Frontal cortex (tissue), 2 donors: ENCODE results near the genes CABYR, HRH4, TAF4B and CDH2.

GRCh38 chr18:23847062-23847584 is 157.9 kb downstream of the LAMA3 start:
- RAMPAGE, long total RNA = no peak

DNA sequence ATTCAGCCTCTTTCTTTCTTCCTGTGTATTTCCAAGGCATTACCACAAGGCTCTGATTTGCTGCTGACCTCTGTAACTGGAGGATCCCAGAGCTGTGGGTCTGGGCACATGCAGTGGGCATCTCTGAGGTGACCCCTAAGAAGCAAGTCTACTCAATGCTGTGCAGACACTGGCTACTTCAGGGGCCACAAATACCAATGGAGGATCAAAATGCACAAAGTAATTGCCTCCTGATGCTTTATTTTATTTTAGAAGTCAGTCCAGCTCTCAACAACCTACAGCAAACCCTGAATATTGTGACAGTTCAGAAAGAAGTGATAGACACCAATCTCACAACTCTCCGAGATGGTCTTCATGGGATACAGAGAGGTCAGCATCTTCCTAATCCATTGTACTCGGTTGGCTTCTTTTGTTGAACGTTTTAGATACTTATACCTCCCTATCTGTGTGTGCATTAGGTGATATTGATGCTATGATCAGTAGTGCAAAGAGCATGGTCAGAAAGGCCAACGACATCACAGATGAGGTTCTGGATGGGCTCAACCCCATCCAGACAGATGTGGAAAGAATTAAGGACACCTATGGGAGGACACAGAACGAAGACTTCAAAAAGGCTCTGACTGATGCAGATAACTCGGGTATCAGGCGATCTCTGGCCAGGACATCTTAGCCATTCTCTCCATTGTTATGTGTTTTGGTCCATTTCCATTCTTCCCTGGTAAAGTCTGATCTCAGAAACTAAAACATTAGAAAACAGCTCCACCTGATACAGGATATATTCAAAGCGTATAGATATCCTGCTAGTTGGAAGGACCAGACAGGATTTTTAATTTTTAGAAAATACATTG is 107.0 kb upstream of the TTC39C start:
- RAMPAGE, long total RNA = no peak

DNA sequence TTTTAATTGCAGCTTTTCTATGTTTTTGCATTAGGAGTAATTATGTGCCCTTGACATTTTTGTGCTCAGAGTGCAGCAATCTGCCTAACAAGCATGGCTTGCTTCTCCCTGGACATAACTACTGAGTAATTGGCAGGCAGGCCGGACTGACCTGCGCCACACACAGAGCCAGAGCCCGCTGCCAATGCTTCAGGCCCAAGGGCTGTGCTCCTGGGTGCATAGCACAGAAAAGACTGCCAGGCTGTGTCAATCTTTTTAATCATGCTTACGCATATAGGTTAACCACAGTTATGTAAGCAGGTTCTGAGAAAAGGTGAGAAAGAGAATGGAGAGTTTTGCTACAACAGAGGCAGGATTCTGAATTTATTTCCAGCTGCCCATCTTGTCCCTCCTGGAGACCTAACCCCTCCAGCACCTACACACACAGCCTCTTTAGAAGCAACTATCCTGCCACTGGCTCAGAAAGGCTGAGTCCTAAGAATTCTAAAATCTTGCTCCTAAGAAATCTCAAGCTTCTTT is 22.0 kb upstream of the TTC39C start:
- RAMPAGE, long total RNA = no peak

DNA sequence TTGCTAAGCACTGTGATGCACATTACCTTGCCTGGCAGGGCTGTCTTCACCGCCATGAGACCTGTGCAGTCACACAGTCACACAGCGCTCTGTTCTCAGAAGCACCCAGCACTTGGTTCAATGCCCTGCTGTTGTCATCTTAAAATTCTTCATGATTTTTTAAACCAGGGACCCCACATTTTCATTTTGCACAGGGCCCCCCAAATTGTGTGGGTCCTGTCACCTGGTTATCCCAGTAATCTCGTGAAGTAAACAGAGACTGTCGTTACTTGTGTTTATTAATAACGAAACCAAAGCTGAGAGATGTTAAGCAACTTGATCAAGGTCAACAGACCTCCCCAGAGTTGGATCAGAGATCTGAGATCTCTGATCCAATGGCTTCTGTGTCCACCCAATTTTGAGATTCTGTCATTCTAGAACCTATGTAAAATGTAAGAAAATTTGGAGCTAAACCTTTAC is 13.9 kb upstream of the TTC39C start:
- RAMPAGE, long total RNA = no peak

GRCh38 chr18:24019688-24020473 is 5.3 kb downstream of the TTC39C start:
- RAMPAGE, long total RNA = no peak

DNA sequence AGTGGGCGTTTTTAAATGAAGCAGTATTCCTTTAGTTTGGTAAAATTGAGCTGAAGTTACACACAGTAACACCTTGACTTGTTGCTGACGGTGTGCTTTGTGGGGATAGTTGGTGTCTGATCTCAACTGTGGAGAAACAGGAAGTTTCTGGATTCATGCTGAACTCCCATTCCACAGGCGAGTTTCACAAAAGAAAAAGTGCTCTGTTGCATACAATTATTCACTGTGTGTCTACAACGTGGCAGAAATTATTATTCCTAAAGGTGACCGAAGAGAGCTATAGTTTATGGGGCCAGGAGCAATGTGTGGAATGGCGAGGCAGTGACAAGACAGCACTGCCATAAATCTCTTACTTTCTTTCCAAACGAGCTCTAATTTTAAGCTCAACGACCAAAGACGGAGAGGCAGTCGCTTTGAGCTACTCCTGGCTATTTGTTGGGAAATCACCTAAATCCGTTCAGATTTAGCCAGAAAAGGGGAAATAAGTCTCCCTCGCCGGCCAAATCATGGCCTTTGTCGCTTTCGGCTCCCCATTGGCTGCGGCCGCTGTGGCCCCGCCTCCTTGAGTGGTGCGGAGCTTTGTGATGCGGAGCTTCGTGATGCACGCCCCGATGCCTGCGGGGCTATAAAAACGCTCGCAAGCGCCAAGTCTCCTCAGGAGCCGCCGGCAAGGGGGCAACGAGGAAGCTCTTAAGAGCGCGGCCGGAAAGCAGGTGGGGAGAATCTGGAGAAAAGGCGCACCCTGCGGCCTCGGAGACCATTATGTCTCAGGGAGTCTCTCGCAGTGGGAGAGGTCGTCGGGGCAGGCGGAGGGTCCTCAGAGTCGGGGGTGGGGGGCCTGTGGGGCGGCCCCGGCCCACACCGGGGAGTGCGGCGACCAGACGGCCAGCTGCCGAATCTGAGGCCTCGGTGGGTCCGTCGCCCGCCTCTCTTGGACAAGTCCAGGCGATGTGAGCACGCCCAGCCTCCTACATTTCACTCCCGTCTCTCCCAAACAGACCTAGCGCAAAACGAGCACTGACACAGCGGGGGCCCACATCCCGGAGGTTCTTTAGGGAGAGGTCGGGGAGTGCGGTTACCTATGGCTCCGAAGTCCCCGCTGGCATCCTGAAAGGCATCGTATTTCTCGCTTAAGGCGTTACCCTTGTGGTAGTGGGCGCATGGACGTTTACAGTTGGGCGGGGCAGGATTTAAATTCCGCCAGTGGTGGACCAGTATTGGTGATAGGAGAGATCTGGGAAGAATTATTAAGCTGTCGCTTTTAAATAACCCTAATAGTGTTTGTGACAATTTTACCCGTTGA is at the start of gene CABYR:
Gene CABYR (plus strand): TSS at position 657 of the 1,303 bp plus-strand sequence.
- RAMPAGE, long total RNA = start-site peak on the plus strand centred at position 574 of the sequence, 31 bp wide, 98 and 12 reads in 2 replicates; start-site peak on the plus strand centred at position 655 of the sequence, 7 bp wide, 502 and 45 reads in 2 replicates

- RAMPAGE, long total RNA = no peak
Measured at GRCh38 chr18:24460293-24460694, at the start of gene HRH4. Gene HRH4, plus strand, starts transcription at chr18:24460637.

- RAMPAGE, long total RNA = no peak
Measured at GRCh38 chr18:24560454-24560956, 100.1 kb downstream of the HRH4 start.

GRCh38 chr18:24632429-24632700 is 171.9 kb downstream of the HRH4 start:
- RAMPAGE, long total RNA = no peak

- RAMPAGE, long total RNA = no peak
Measured at GRCh38 chr18:24726631-24726895, 266.1 kb downstream of the HRH4 start.

- RAMPAGE, long total RNA = no peak
Measured at GRCh38 chr18:24914346-24914831, 437.6 kb downstream of the ZNF521 start.

GRCh38 chr18:25283847-25284303 is 68.1 kb downstream of the ZNF521 start:
- RAMPAGE, long total RNA = no peak

- RAMPAGE, long total RNA = no peak
Measured at GRCh38 chr18:26225910-26227165, at the start of gene TAF4B. Gene TAF4B, plus strand, starts transcription at chr18:26226445.

DNA sequence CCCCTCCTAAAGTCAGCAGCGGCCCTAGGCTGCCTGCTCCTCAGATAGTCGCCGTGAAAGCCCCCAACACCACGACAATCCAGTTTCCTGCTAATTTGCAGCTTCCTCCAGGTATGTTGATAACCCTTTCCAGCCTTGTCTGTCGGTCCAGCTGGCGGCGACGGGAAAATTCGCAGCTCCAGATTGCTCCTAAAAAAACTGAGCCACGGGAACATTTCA is 830 bp downstream of the TAF4B start:
- RAMPAGE, long total RNA = no peak

- RAMPAGE, long total RNA = no peak
Measured at GRCh38 chr18:26458459-26459151, 89.7 kb downstream of the KCTD1 start.

DNA sequence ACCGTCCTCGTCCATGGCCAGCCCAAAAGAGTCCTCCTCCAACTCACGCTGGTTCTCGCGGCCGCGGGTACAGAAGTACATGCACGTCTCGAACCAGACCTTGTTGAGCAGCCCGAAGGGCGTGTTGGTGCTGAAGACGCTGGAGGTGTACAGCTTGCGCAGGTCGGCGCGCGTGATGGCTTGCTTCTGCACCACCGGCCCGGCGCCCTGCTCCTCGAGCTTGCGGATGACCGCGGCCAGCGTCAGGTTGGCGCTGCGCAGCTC is 910 bp downstream of the KCTD1 start:
- RAMPAGE, long total RNA = no peak

DNA sequence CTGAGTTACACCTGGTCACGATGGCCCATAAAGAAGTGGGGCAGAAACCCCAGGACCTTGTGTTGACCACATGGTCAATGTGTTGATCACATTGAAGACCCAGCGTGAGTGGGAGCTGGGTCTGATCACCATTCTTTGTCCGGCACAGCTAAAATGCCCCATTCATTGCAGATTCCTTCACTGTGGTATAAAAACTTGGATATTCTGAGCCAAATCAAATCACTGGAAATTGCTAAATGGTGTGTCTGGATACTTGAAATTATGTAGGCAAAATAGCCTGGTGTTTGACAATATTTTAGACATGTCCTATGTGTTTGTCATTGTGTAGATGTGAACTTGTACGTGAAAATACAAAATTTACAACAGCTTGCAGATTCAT is 117.0 kb upstream of the KCTD1 start:
- RAMPAGE, long total RNA = no peak

DNA sequence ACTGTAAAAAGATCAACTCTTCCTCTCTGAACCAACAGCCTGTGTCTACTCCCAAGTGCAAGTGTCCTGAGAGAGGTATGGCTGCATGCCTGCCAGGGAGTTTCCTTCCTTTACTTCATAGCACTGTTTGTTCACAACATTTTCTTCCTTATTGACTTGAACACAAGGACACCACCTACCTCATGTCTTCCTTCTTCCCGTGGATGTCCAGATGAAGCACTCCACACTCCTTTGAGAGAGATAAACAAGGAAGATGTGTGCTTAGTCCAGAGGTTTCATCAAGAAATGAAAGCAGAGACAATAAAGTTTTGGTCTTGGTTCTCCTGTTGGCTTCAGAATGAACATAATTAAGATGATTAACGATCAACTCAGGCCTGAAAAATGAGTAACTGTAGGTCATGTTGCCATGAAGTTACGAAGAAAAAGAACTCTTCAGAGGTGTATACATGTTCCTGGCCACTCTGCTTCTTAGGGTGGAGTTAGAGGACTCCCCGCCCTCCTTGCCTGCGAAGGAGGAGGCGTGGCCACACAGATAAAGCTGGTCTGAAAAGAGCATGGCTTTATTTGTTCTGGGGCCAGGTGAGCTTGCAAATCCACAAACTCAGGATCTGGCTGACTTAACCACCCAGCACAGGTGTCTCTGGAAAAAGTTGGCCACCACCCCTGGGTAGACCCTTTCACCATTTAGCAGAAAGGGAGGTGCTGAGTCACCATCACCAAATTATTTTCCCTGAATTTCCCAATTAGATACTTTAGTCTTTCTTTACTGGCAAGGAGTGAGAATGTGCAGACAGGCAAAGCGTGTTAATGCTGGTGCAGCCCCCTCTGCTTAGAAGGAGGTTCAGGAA is 155.1 kb upstream of the KCTD1 start:
- RAMPAGE, long total RNA = no peak

GRCh38 chr18:27984940-27985338 is 192.0 kb downstream of the CDH2 start:
- RAMPAGE, long total RNA = no peak

- RAMPAGE, long total RNA = no peak
Measured at GRCh38 chr18:28176540-28177496, at the start of gene CDH2. Gene CDH2, minus strand, starts transcription at chr18:28177130.